Esophagus muscularis mucosa (tissue), 4 donors: ENCODE data around the gene TRIM45.

DNA sequence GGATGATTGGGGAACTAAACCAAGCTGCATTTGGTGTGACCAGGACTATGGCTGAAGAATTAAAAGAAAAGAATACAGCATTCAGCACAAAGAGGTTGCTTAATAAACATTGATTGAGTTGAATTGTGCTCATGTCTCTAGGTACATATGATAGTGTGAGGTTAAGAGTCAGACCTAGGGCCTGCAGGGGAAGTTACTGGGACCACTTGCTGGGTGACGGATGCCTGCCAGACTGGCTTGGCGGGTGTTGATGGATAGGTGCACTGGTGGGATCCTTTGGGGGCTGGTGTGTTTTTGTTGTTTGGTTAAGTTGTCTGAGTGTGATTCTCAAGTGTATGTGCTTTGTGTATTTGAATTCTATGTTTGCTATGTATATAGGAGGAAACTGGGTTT lies 1.7 kb downstream of the CD101 start:
- PRO-cap, result no peak
- RAMPAGE, long total RNA, 4 experiments, result no peak in any of the 4 experiments

- PRO-cap, result no peak
- RAMPAGE, long total RNA, 4 experiments, result no peak in any of the 4 experiments
These were observed 26.6 kb upstream of the TTF2 start for GRCh38 chr1:117033486-117033878.

DNA sequence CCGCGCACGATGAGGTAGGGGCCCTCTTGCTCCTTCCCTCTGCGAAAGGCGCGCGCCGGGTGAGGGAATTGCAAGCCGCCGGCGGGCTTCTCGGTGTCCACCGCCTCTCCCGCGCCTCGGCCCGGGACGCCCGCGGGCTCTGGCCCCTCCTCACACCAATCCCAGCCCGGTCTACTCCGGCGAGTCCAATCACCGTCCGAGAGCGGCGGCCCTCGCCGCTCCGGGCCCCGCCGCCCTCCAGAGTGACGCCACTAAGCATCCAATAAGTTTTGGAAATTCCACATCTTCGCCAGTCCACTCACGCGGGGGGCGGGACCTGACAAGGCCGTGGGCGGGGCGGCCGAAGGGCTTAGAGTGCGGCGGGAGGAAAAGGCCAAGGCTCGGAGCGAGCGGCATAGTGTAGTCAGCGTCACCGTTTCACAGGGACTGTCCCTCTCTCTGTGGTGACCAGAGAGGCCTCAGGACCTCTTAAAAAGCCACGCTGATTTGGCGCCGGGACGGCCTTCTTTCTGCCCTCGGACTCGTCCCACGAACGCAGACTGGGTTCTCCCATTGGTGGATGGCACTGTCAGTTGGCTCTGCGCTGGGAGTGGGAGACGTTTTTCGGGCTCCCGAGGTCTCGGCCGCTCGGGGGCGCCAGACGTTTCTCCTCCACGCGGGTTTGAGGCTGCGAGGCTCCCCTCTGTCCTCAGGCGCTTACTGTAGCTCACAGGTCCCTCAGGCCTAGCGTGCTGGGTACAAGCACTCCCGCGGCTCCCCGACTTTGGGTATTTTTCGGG lies at the start of gene TRIM45:
Gene TRIM45 (minus strand): TSS at position 144 of the 779 bp plus-strand sequence.
- PRO-cap, result bidirectional peak, plus-strand start at position 376 of the sequence, minus-strand start at position 141 of the sequence; bidirectional peak, plus-strand start at position 639 of the sequence, minus-strand start at position 445 of the sequence
- RAMPAGE, long total RNA, 4 experiments, result start-site peak on the minus strand in 3 of 4 experiments, centred at positions 129 to 140 of the sequence, 5 to 12 reads per replicate

- PRO-cap, result no peak
- RAMPAGE, long total RNA, 4 experiments, result no peak in any of the 4 experiments
These were observed 1.4 kb downstream of the MAN1A2 start for GRCh38 chr1:117368665-117369096.

DNA sequence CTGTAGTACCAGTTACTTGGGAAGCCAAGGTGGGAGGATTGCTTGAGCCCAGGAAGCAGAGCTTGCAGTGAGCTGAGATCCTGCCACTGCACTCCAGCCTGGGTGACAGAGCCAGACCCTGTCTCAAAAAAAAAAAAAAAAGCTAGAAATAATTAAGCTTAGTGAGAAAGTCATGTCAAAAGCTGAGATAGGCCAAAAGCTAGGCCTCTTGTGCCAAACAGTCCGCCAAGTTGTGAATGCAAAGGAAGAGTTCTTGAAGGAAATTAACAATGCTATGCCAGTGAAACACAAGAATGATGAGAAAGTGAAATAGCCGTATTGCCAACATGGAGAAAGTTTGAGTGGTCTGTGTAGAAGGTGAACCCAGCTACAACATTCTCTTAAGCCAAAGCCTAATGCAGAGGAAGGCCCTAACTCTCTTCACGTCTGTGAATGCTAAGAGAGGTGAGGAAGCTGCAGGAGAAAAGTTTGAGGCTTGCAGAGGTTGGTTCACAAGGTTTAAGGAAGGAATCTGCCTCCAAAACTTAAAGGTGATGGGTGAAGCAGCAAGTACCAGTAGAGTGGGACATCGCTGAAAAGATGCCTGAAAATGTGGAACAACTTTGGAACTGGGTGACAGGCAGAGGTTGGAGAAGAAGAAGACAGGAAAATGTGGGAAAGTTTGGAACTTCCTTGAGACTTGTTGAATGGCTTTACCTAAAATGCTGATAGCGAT lies 82.3 kb downstream of the MAN1A2 start:
- PRO-cap, result no peak
- RAMPAGE, long total RNA, 4 experiments, result no peak in any of the 4 experiments

- PRO-cap, result no peak
- RAMPAGE, long total RNA, 4 experiments, result no peak in any of the 4 experiments
These were observed 26.8 kb downstream of the TENT5C start for GRCh38 chr1:117632708-117632937.

DNA sequence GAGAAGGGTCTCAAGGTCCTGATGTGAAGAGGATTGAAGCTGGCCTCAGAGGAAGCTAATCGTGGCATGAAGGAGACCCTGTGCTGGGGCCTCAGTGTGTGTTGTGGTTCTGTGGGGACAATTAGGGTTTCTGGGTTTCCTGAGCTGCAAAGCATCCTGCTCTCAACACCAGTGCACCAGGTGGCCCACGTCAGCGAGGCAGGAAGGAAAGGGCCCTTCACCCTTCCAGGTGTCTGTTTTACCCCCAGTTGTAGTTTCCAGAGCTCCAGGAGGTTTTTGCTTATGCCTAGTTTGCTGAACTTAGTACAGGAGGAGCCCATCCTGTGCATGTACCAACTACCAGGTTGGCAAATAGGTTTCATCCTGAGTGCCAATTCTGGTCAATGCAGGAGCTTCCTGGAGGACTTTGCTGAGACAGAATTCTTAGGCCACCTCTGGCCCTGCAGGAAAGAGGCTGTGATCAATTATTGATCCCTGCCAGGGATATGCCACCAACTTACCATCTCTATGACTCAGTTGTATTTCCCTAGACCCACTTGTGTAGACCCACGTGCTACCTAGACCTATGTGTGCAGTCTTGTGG lies 53.0 kb downstream of the TENT5C start:
- PRO-cap, result no peak
- RAMPAGE, long total RNA, 4 experiments, result no peak in any of the 4 experiments

DNA sequence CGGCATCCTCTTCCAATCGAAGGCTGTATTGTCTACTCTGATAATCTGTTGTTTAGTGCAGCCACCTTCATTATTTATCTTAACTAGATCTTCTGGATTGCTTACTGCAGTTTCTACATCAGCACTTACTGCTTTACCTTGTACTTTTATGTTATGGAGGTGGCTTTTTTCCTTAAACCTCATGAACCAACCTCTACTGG lies 129.3 kb downstream of the GDAP2 start:
- PRO-cap, result no peak
- RAMPAGE, long total RNA, 4 experiments, result no peak in any of the 4 experiments

DNA sequence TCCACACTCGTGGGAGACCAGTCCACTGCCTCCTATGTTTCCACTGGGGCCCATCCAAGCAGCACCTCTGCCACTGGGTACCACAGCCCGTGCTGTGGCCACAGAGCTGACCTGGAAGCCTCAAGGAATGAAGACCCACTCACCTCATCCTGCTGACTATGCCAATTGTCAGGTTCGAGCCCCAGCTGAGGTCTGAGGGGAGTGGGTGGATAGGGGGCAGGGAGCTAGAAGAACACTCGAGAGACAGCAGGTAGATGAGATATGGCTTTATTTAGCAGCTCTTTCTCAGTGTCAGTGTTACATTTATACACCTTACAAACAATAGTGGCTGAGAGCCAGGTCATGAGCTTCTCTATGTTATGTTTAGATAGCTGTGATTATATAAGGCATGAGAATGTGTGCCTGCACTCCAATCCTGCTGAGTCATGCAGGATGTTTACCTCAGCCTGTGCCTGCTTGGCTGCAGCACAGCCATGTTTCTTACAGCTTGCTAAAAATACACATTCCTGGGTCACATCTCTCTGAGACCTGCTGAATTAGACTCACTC lies 107.8 kb downstream of the GDAP2 start:
- PRO-cap, result no peak
- RAMPAGE, long total RNA, 4 experiments, result no peak in any of the 4 experiments

- PRO-cap, result no peak
- RAMPAGE, long total RNA, 4 experiments, result no peak in any of the 4 experiments
These were observed 411 bp downstream of the WDR3 start for GRCh38 chr1:117929861-117930438.

GRCh38 chr1:118461737-118462084 lies 276.7 kb upstream of the SPAG17 start:
- PRO-cap, result no peak
- RAMPAGE, long total RNA, 4 experiments, result no peak in any of the 4 experiments

DNA sequence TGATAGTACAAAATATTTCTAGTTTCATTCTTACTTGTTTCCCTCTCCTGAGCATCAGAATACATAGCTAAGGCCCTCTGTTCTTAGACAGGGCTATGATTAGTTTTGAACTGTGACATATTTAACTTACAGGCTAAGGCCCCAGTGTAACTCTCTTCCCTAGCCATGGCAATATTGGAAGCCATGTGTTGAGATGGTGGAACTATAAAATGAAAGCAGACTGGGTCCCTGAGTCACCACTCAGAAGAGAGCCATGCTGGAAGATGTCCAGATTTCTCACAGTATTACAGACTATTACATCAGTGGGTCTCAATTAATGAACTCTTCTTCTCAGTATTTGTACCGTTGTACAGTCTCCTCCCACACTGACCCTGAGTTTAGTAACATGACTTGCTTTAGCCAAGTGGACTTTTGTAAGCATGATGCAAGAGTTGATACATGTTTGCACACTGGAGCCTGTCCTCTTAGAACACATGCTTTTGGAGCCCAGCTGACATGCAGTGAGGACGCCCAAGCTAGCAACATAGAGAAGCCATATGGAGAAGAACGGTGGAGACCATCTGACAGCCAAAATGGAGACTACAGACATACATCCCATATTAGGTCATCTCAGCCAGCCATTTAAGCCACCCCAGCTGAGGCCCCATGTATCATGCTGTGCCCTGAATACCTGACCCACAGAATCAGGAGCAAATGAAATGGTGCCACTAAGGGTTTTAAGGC lies 24.6 kb downstream of the TBX15 start:
- PRO-cap, result no peak
- RAMPAGE, long total RNA, 4 experiments, result no peak in any of the 4 experiments

DNA sequence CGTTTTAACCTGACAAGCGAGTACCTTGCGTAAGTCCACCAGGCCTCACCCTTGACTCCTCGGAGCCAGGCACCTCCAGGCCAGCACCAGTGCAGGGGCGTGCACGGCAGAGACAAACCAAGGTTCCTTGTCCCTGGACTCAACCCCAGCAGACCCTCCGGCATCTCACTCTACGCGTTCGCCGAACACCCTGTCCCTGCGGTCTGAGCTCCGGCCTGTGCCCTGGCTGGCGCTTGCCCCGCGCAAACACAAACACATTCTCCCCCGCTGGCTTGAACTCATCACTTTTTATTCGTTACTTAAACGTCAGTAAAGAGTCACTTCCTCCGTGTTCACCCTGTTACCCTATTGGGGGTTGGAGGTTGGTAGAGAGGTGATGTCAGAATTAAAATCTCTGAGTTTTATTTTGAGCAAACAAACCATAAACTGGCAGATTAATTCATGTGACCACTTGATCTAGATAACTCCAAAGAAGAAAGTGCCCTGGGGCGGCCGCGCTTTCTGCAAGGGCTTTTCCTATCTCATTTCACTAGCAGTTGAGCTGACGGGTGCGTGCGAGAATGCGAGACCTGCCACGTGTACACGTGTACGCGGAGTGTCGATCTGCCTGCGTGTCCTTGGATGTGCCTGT lies 4.4 kb downstream of the TBX15 start:
- PRO-cap, result no peak
- RAMPAGE, long total RNA, 4 experiments, result no peak in any of the 4 experiments

DNA sequence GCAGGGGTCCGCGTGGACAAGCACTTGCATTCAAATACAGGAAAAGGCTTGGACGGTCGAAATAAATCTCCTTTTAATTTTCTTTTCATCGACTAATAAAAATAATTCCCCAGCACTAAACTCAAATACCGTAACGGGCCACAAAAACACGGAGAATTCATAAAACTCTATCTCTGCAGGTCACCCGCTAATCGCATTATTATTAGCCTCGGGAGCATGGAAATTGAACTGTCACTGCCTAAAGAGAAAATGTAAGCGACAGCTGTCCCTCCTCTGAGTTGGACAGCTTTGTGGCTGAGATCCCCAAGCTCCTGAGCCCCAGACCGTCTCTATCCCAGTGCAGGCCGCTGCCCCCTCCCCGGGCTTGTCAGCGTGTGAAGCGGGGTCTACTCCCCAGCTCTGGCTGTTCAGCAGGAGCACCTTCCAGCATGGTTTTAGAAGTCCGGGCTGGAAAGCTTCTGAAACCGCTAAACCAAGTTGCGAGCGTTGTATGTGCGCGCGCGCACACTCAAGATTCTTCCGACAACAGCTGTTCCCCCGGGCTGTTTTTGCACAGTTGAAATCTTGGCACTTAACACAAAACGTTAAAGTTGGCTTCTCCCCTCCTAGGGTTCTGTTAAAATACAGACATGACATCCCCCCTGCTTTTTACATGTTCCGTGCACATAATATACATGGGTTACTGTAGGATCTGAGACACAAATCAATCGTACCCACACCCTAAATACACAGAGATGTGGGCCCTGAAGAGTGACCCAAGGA lies 1.7 kb downstream of the TBX15 start:
- PRO-cap, result no peak
- RAMPAGE, long total RNA, 4 experiments, result no peak in any of the 4 experiments

- PRO-cap, result no peak
- RAMPAGE, long total RNA, 4 experiments, result no peak in any of the 4 experiments
These were observed 44.9 kb upstream of the TBX15 start for GRCh38 chr1:119032981-119033413.

DNA sequence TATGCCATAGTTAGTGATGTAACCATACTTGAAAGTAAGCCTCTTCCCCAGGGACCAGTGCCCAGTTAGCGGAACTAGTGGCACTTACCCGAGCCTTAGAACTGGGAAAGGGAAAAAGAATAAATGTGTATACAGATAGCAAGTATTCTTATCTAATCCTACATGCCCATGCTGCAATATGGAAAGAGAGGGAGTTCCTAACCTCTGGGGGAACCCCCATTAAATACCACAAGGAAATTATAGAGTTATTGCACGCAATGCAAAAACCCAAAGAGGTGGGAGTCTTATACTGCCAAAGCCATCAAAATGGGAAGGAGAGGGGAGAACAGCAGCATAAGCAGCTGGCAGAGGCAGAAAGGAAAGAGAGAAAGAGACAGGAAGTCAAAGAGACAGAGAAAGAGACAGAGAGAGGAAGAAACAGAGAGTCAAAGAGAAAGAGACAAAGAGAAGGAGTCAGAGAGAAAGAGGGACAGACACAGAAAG lies 37.0 kb upstream of the WARS2 start:
- PRO-cap, result no peak
- RAMPAGE, long total RNA, 4 experiments, result no peak in any of the 4 experiments

DNA sequence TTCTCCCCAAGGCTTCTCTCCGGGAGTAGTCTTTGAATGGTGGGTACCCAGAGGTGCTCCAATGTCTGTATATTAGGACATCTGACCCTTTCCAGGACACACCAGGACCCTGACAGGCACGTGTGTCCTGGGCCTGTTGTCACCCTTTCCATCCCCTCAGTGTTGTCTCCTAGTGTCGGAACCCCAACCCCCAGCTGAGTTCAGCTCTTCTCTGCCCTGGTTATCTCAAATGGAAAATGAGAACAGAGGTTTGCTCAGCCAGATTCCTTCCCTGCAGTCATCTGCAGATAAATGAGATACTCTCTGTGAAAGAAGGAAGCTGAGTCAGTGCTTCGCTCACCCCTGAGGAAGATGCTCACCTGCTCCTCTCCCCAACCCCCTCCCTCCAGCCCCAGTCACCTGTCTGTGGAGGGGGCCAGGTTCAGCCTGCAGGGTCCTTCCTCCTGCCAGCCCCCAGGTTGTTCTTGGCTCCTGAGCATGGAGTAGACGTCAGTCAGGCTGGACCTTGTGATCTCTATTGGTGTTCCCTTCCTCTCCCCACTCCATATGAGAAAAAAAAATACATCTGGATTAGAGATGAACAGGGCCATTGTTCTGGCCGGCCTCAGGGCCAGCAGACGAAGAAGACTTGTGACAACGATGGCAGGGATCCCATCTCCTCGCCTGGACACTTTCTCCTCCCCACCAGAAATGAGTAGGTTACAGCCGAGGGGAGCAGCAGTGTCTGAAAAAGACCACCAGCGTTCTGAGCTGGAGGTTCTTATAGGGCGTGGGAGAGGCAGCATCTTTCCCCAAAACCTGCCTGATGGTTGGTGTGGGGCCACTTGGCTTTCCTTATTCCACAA lies 20.9 kb downstream of the PHGDH start:
- PRO-cap, result no peak
- RAMPAGE, long total RNA, 4 experiments, result no peak in any of the 4 experiments

DNA sequence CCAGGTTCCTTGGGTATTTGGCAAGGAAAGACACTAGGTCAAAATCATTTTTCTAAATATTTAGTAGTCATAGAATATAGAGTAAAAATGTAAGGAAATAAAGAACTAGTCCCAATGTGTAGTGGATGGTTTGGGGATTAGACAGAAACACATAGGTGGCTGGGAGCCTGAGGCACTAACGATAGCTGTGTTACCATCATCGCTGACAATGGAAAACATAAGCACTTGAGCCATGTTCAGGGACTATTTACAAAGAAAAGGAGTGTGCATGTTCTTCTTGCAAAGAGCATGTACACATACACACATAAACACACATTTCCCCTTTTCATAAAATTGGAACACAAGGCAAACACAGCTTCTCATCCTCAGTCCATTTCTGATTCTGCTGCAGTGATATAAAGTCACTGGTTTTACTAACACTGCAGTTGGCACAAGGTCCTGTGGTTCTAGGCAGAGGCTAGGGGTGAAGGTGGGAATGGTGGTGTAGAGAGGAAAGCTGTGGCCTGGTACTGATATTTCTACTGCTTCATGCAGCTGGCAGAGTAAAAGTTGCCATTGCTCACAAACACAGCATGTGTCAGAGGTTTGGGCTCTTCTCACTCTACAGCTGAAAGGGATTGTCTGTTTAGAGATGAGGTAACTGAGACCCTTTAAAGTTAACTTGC lies 620 bp downstream of the HMGCS2 start:
- PRO-cap, result no peak
- RAMPAGE, long total RNA, 4 experiments, result no peak in any of the 4 experiments

DNA sequence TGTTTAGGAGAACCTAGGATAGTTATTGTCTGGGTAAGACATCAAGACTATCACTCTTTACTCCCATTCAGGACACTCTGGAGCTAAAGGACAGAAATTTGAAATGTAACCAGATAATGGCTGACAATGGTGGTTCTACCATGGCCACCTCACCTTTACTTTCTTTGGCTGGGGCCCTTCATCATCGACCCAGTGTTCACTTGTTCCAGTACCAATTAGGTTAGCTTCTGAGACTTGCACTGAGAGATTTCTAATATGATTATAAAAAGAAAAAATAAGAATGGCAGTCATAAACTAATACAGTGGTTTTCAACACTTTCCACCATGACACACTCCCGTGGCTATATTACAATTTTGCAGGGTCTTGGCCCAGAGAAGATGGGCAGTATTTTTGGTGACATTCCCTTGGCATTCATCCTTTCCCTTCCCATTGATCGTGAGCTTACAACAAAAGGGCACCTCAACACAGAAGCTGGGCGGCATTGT lies 25.3 kb upstream of the ADAM30 start:
- PRO-cap, result no peak
- RAMPAGE, long total RNA, 4 experiments, result no peak in any of the 4 experiments

GRCh38 chr1:120277576-120277945 lies 101.2 kb upstream of the SEC22B start:
- PRO-cap, result no peak
- RAMPAGE, long total RNA, 4 experiments, result no peak in any of the 4 experiments